Temporal lobe (tissue), 2 donors: ENCODE data around the gene NABP1.

DNA sequence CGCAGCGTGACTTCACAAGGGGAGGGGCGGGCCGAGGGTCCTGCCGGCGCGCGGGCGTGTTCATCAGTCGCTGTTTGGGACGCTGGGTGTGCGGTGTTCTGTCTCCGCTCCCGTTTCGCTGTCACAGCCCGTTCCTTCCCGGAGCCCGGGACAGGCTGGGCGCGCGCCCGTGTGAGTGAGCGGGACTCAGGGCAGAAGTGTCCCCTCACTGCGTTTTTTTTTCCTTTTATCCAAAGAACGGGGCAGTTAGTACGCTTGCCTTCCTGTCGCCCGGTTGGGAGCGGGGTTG is at the start of gene NABP1:
TSS of gene NABP1 (plus strand) at position 66 of the 289 bp plus-strand sequence.
- RAMPAGE, long total RNA, result start-site peak on the plus strand centred at position 45 of the sequence, 52 bp wide, 69 and 11 reads in 2 replicates

DNA sequence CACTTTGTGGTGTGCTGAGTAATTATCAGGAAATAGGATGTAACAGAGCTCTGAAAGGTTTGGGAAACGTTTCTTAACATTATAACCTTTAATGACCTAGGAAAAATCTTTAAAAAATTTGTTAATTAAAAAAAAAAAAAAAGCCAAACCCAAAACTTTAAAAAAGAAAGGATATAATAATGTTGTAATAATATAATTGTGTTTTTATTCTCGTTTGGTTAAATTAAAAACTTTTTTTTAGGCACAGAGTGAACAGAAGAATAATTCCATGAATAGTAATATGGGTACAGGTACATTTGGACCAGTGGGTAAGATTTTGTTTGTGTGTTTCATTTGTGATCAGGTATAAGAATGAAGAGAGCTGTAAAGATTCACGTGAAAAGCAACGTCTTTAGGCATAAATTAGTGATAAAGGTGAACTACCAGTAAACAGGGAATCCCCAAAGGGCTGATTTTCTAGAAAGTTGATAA is 6.1 kb downstream of the NABP1 start:
- RAMPAGE, long total RNA, result no peak

DNA sequence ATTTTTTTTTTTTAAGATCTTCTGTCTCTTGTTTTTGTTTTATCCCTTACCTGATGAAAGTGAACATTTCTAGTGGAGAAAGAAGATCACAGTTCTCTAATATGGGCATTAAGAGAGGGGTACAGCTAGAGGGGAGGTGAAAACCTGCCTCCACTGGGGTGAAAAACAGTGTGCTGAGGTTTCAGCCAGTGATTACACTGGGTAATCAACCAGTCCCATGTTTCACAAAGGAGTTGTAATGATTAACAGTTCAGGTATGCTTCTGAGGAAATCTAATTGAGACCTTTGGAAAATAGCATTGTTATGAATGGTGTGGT is 11.3 kb downstream of the NABP1 start:
- RAMPAGE, long total RNA, result no peak

GRCh38 chr2:191843317-191843605 is 3.6 kb downstream of the CAVIN2 start:
- RAMPAGE, long total RNA, result no peak

DNA sequence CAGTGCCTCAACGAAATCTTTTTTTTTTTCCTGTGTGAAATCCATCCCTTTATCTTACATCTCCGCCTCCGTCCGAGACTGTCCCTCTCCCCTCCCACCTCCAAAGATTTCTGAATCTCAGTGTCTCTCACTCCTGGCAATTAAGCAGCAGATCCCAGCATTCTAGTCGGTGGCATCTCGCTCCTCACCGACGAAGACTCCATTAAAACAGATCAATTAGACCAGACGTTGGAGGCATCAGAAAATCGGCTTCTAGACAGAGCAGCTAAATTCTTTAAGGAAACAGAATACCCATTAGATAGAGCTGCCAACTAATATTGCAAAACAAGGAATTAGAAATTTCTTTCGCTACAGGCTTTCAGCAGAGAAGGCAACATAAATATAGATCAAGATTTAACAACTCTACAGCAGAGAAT is 1.9 kb upstream of the TMEFF2 start:
- RAMPAGE, long total RNA, result no peak

- RAMPAGE, long total RNA, result no peak
Observed at GRCh38 chr2:193142288-193142837, 947.6 kb upstream of the TMEFF2 start.

GRCh38 chr2:195487013-195487450 is 170.0 kb upstream of the SLC39A10 start:
- RAMPAGE, long total RNA, result no peak

DNA sequence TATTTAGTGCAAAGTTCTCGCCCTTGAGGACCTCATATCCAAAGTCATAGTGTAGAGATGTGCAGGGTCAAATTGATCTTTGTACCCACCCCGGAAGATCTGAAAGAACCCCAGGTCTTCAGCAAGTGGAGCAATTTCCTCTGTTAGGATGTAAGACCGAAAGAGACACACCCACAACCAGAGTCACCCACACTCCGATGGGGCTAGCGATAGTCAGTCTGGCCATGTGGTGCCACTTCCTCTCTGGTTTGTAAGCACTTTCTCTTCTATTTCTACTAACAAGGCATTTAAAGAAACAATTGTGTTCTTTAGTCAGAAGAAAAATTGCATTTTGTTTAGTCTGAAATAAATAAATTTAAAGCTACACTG is 120.8 kb upstream of the SLC39A10 start:
- RAMPAGE, long total RNA, result no peak

- RAMPAGE, long total RNA, result no peak
Observed at GRCh38 chr2:196166753-196167570, 4.4 kb downstream of the STK17B start.

DNA sequence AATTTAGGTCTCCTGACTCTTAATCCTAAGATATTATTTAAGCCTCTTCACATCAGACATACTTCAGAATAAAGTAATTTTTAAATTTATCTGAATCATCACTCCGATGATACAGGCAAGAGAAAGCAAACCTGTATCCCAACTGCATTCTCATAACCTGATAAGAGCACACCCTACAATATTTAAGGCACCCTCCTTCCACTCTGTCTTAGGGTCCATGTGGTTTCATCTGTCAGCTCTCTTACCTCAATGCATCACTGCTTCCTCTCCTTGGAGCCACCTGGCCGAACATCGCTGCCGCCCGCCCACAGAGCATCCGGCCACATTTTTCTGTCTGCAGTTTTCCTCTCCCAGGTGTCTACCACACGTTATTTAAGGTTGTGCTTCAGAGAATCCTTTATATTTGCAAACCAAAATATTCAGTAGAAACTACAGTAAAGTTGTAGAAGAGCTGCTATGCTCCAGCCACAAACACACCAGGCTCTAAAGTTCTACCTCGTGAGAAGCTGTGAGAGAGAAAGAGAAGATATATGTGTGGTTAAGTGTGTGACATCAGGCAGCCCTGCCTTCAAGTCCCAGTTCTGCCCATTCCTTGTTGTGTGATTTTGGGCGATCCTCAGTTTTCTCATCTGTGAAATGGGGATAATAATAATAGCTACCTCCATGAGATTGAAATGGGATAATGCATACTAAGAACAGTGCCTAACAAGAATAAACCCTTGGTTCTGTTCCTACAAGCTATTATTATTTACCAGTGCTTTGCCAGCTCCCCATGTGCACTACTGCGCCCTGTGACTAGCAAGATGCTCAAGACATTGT is 4.8 kb upstream of the STK17B start:
- RAMPAGE, long total RNA, result no peak

- RAMPAGE, long total RNA, result no peak
Observed at GRCh38 chr2:196183640-196184178, 12.3 kb upstream of the STK17B start.

DNA sequence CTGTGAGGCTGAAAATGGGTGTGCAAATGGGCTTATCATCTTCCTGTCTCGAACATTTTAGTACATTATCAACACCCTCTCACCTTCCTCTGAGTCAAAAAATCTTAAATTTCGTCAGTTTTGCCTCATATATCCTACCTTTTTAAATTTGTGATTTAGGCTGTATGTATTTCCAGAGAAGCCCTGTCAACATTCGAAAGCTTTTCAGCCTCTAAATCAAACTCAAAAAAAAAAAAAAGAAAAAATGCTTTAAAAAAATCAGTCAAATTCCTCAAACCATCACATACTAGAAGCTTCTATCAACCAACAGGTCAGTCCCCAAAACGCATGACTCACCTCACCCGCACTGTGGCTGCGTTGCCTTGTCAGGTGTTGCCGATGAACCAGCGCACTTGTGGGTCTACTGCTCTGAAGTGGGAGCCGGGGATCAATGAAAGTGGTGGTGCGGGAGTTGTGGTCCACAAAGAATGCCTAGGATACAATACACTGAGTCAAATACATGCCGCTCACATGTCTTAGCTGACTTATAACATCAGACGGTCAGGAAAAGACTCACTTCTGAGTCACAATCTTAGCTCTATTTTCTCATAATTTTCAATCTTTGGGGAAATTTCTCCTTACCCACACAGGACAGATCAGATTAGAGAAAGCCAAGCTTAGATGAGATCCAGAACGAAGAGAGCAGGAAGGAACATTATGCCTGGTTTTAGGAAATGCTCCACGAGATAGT is 107.0 kb upstream of the STK17B start:
- RAMPAGE, long total RNA, result no peak

GRCh38 chr2:196304450-196304750 is 133.0 kb upstream of the STK17B start:
- RAMPAGE, long total RNA, result no peak

GRCh38 chr2:196729466-196729867 is 70.0 kb downstream of the GTF3C3 start:
- RAMPAGE, long total RNA, result no peak

DNA sequence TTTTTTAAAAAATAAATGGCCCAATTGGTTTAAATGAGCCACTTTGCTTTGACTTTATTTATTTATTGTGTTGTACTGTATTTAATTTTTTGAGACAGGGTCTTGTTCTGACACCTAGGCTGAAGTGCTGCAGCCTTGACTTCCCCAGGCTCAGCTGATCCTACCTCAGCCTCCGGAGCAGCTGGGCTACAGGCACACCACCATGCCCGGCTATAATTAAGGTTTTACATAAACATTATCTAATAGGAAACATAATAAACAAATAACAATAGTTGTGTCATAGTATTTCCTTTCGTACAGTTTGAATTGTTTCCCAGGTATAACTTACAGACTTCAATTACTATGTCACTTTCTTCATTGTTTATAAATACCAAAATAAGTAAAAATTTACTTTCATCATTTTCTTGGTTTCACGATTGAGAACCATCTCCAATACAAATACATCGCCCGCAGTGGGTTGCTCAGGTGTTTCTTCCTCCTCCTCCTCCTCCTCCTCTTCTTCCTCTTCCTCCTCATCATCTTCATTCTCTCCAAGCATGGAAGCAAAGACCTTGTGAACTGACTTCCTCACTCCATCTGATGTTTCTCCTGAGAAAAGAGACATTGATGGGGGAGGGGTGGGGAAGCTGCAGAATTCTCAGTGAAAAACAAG is 6.8 kb downstream of the GTF3C3 start:
- RAMPAGE, long total RNA, result no peak

- RAMPAGE, long total RNA, result no peak
Observed at GRCh38 chr2:197097374-197098576, 171.3 kb upstream of the PGAP1 start.

GRCh38 chr2:197196732-197197246 is 113.8 kb downstream of the ANKRD44 start:
- RAMPAGE, long total RNA, result no peak

DNA sequence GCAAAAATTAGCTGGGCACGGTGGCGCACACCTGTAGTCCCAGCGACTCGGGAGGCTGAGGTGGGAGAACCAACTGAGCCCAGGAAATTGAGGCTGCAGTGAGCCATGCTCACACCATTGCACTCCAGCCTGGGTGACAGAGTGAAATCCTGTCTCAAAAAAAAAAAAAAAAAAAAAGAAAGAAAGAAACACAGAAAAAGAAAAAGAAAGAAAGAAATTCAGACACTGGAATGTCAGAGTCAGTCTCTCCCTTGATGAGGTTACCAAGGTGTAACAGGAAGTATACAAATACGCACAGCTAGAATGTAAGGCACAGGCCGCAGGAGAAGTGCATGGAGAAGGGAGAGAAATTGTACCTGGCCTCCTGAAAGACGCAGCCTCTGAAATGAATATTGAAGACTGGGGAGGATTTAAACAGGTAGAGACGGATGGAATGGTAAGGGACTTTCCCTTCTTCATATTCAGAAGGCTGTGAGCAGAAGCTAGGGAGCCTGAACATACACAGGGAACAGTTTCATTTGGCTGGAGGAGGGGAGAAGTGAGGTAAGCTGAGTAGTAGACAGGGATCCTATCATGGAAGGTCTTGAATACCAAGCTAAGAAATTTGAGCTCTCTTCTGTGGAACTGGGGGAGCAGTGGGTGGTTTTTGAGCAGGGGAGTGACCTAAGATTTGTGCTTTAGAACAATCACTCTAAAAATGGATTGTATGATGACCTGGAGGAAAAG is 112.8 kb downstream of the ANKRD44 start:
- RAMPAGE, long total RNA, result no peak

DNA sequence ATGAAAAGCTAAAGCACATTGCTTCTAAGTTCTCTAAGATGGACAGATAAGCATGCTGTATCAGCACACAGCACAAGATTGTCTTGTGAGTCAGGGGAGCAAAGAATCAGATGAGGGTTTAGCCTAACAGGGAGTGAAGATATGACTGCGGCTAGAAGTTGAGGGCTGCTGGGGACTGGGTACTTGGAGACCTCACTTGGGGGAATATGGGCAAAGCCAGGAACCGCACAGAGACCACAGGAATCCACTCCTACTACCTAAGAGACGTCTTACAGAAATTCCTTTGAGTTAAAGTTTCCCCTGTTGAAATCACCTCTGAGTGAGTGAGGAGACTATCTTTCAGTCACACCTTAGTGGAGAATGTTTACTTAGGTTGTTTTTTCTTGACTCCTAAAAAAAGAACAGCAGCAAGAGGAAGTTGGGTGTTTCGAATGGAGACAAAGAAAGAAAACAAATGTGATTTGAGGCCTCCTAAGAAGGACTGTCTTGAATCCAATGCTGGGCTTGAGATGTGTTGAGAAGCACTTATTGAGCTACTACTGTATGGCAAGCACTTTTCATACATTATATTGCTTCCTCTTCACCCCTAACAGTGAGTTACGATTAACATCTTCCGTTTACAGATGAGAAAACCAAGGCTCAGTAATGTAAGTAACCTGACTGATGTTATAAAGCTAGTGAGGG is 100.7 kb downstream of the ANKRD44 start:
- RAMPAGE, long total RNA, result no peak

GRCh38 chr2:197236551-197237248 is 73.9 kb downstream of the ANKRD44 start:
- RAMPAGE, long total RNA, result no peak